ENCODE measurements around a stretch of chr9.

- PRO-cap = no peak
- RAMPAGE, long total RNA = no peak
These were observed 19.2 kb downstream of the SUSD1 start for GRCh38 chr9:112155840-112156336.

DNA sequence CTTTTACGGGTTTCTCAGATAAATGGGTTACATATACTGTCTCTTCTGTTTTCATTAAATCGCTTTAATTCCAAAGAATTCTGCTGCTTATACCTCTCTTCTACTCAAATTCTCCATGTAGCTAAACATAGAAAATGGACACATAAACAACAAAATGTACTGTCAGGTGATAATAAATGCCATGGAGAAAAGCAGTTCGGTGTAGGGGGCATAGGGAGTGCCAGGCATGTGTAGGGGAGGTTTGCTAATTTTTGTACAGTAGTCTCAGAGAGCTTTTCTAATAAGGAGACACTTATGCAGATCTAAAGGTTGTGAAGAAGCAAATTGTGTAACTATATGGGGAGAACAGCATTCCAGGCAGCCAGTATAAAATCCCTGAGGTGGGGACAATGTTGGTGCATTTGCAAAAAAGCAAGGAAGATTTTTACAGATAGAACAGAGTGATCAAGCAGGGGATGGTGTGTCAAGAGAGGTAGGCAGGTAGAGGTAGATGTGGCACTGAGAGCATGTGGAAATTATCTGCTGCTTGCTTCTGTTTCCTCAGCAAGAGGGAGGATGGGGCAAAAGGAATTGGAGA is 24.0 kb downstream of the KIAA1958 start:
- PRO-cap = no peak
- RAMPAGE, long total RNA = no peak

GRCh38 chr9:112556144-112556424 is 69.5 kb downstream of the KIAA1958 start:
- PRO-cap = no peak
- RAMPAGE, long total RNA = no peak

DNA sequence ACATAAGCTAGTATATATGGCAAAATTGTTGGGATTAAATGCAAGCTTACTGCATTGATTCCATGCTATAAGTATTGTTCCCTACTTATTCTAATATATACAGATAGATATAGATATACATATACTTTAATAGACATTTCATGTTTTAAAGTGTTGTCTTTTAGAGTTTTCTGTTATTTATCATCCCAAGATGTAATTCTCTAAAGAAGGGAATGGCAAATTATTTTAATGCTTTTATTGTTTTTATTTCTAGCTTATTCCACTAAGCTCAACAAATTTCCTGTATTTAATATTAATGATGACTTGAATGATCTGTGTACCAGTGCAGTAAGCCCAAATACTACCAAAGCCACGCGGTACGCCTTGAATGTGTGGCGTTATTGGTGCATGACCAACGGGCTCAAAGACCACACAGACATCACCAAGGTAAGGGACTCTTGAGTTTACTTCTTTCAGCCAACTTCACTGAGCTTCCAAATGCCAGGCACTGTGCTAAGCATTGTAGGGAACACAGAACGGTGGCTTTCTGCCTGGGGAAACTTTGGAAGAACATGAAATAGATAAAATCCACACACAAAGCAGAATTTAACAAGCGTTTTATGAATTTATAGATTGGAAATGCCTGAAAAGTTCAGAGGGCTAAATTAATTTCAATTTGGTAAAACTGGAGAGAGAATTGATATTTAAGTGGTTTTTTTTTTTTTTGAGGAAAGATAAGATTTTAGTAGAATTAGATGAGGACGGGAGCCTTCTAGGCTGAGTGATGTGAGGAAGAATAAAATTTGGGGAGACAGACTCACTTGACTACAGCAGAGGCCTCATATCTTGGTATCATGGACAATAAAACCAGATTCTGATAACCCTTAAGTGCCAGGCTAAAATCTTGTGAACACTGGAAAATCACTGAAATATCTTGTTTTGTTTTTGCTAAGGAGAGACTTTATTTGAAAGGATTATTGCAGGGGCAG is 72.2 kb downstream of the INIP start:
- PRO-cap = no peak
- RAMPAGE, long total RNA = no peak

GRCh38 chr9:112659145-112659761 is 58.7 kb downstream of the INIP start:
- PRO-cap = no peak
- RAMPAGE, long total RNA = no peak

- PRO-cap = no peak
- RAMPAGE, long total RNA = no peak
These were observed 21.5 kb downstream of the SLC46A2 start for GRCh38 chr9:112868967-112869824.

DNA sequence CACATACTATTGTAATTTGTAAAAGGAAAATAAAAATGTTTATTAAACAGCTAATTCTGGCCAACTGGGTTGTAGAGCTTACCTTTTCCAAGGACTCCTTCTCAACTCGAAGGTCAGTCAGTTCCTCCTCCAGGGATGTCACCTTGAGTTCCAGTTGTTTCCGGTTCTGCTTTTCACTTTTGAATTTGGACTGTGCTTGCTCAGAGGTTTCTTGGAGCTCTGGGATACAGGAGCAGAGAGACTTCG is 25.6 kb downstream of the SLC31A2 start:
- PRO-cap = no peak
- RAMPAGE, long total RNA = no peak

- PRO-cap = no peak
- RAMPAGE, long total RNA = no peak
These were observed 13.3 kb downstream of the CDC26 start for GRCh38 chr9:113261894-113262743.

DNA sequence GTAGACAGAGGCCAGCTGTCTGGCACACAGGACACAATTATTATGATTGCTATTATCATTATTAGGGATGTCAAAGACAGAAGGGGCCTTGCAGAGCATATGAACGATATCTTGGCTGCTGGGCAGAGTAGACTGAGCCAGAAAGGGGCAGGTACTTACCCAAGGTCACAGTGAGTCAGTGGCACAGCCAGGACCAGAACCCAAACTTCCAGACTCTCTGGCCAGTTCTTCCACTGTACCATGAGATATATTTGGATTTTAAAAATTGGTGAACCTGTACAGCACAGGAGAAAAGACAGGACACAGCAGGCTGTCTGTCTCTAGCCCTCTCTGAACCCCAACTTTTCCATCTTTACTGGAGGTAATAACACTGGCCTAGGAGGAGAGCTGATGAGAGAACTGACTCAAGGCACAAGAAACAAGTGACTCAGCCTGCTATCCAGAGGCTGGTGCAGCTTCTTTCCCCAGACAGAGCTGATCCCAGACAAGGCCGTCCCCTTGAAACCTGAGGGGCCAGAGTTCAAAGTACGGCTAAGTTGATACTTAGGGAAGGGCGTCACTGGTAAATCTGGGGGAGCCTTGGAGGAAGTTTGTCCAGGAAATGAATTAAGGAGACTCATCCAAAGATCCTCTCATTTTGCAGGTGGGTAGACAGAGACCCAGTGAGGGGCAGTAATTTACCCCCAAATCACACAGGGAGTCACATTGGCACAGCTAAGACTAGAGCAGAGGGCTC is 1.3 kb downstream of the HDHD3 start:
- PRO-cap = no peak
- RAMPAGE, long total RNA = no peak

DNA sequence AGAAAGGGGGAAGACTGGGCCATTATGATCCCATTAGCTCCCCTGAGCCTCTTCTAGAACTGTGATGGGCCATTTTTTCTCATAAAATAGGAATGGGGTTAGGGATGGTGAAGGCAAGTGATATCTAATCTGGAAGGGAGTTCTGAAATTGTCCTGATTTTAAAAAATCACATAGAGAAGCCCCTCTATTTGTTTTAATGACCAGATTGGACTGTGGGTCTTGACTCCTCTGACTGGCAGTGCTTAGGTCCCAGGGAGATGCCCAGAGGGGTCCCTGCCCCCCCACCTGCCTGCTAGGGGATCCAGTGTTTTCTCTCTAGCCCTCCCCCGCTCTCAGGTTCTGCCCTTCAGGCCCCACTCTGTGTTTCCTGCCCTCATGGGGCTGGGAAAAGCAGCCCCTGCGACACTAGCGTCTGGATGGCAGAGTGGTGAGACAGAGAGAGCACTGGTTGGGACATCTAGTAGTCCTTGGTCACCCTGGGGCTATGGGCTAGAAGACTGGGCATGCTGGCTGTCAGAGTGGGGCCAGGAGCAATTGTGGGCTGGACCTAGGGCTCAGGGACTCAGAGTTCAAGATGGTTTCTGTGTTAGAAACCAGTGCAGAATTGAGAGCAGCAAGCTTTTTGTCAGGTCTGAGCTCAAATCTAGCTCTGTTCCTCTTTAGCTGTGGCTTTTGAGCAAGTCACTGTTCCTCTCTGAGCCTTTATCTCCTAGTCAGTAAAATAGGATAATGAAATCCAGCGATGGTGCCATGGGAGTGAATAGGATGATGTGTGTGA is 38.8 kb downstream of the RGS3 start:
- PRO-cap = no peak
- RAMPAGE, long total RNA = no peak

DNA sequence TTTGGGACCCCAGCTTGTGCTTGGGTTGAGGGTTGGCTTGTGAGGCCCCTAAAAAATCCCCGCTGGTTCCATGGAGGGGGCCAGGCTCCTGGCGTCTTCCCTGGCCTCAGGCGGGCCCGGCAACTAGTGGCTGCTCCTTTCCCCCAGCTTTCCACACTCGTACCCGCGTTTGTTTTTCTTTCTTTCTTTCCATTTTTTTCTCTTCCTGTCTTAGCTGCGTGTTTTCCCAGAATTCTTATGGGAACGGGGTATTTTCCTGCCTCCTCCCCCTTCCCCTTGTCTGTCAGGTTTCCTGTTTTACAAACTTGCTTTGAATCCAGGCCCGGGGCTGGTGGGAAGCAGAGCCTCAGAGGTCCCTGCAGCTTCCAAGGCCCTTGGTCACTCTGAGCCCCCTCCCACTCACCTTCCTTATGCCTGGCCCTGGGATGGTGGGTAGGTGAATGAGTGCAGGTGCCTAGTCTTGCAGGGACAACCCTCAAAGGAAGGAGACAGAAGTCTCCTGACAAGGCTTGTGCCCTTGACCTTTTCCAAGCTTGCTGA is 40.3 kb downstream of the RGS3 start:
- PRO-cap = no peak
- RAMPAGE, long total RNA = no peak

- PRO-cap = no peak
- RAMPAGE, long total RNA = no peak
These were observed 41.4 kb downstream of the RGS3 start for GRCh38 chr9:113504505-113505677.

DNA sequence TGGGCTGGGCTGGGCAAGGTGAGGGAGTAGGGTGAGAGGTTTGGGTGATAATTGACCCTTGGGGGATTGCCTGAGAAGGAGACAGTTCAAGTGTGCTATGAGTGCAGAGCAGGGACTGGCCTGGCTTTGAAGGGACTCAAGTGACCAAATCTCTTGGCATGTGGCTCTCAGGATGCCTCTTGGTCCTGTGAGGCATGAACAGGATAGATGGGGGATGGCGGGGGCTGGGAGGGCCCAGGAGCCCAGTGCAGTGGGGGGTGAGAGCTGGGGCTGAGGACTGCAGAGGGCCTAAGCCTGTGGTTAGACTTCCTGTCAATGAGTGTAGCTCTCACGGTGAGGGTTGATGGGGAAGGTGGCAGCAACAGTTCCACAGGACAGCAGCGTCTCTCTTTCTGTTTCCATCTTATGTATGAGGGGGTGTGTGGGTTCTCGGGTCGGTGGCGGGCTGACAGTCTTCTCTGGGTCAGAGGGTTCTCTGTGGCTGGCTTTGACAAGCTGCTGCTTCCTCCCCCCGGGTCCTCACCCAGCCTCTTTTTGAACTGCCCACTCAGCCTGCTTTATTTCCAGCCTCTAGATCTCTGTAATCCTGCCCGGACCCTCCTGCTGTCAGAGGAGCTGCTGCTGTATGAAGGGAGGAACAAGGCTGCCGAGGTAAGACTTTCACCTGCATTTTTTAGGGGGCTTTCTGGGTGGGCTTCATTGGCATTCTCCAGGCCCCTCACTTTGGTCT is 53.6 kb downstream of the RGS3 start:
- PRO-cap = bidirectional peak, plus-strand start at position 324 of the sequence, minus-strand start at position 317 of the sequence; bidirectional peak, plus-strand start at position 466 of the sequence, minus-strand start at position 394 of the sequence; bidirectional peak, plus-strand start at position 609 of the sequence, minus-strand start at position 536 of the sequence
- RAMPAGE, long total RNA = start-site peak on the plus strand centred at position 327 of the sequence, 40 bp wide, 60 and 47 reads in 2 replicates

DNA sequence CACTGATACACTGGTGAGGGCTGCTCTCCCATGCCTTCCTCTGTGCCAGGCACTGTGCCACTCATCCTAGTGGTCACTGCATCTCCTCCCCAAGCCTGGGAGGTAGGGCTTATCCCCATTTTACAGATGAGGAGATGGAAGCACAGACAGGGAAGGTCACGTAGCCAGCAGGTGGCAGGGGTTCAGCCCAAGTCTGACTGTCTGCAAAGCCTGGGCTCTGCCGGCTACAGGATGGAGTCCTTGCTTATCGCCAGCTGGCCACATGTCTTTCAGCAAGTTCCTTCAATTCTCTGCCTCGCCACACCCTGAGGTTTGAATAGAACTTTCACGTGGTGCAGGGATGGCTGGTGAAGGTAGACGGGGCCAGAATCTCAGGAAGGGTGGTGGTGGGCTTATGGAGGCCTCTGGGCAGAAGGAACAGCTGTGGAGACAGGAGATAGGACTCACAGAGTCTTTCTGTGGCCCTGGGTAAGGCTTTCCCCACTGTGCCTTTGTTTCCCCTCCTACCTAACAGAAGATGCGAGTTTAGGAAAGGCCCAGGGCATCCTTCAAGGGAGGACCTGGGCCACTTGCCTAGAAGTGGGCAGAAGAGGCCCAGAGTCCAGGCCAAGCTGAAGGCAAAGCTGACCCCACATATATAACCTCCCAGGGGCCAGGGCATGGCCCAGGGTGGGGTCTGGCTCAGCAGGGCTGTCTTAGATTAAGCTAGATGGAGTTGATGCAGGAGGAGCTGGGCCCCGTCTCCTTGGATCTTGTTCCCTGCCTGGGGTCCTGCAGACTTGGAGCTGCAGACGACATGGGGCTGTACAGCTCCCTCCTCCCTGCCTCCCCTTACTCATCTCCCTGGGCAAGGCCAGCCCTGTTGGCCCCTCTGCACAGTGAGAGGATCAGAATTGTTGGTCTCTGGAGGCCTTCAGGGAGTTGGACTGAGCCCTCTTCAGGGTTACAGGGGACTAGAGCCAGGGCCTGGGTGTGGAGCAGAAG is 134.6 kb downstream of the RGS3 start:
- PRO-cap = no peak
- RAMPAGE, long total RNA = no peak

GRCh38 chr9:113602567-113603311 is 139.2 kb downstream of the RGS3 start:
- PRO-cap = no peak
- RAMPAGE, long total RNA = no peak

- PRO-cap = no peak
- RAMPAGE, long total RNA = no peak
These were observed 161.3 kb downstream of the RGS3 start for GRCh38 chr9:113624804-113625220.

GRCh38 chr9:113650438-113651059 is 187.0 kb downstream of the RGS3 start:
- PRO-cap = no peak
- RAMPAGE, long total RNA = no peak

DNA sequence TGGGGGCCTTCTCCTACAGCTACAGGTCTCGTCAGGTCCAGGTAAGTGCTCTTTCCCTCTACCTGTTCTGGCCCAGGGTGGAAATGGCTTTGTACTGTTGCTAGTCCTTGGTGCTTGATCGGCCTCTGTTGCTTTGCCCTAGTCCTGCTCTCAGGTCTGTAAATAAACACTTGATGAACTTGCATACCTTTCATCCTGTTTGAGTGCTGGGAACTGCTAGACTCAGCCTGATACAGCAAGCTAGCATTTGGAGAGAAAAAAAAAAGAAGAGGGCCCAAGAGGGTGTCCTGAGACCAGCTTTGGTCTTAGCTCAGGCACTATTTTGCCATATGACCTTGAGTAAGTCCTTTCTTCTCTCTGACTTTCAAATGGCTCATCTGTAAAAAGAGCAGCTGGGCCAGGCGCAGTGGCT is 21.8 kb upstream of the ZNF618 start:
- PRO-cap = no peak
- RAMPAGE, long total RNA = no peak

- PRO-cap = no peak
- RAMPAGE, long total RNA = no peak
These were observed 562 bp downstream of the ZNF618 start for GRCh38 chr9:113876636-113877106.

- PRO-cap = no peak
- RAMPAGE, long total RNA = no peak
These were observed 34.1 kb downstream of the ZNF618 start for GRCh38 chr9:113910062-113910665.